Foreskin keratinocyte (primary cell): ENCODE measurements around a stretch of chr17.

DNA sequence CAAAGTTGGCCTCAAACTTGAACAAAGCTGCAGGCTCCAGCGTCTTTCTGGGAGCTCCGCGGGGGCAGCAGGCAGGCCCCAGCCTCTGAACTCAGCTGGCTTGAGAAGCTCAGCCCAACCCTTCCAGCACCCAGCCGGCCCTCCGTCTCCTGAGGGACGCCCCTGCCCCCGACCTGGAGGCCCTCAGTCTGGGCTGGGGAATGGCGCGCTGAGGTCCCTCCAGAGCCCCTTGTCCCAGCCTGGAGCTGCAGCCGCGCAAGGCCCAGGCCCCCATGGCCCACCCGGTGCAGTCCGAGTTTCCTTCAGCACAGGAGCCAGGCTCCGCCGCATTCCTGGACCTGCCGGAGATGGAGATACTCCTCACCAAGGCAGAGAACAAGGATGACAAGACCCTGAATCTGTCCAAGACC, 273 bp downstream of the TRARG1 start:
- RAMPAGE, total RNA = no peak

GRCh38 chr17:1324109-1324738, 44.8 kb downstream of the TRARG1 start:
- RAMPAGE, total RNA = no peak

GRCh38 chr17:1485658-1485899, 6.9 kb downstream of the MYO1C start:
- RAMPAGE, total RNA = no peak

- RAMPAGE, total RNA = no peak
Measured at GRCh38 chr17:1488936-1489410, 3.5 kb downstream of the MYO1C start.

DNA sequence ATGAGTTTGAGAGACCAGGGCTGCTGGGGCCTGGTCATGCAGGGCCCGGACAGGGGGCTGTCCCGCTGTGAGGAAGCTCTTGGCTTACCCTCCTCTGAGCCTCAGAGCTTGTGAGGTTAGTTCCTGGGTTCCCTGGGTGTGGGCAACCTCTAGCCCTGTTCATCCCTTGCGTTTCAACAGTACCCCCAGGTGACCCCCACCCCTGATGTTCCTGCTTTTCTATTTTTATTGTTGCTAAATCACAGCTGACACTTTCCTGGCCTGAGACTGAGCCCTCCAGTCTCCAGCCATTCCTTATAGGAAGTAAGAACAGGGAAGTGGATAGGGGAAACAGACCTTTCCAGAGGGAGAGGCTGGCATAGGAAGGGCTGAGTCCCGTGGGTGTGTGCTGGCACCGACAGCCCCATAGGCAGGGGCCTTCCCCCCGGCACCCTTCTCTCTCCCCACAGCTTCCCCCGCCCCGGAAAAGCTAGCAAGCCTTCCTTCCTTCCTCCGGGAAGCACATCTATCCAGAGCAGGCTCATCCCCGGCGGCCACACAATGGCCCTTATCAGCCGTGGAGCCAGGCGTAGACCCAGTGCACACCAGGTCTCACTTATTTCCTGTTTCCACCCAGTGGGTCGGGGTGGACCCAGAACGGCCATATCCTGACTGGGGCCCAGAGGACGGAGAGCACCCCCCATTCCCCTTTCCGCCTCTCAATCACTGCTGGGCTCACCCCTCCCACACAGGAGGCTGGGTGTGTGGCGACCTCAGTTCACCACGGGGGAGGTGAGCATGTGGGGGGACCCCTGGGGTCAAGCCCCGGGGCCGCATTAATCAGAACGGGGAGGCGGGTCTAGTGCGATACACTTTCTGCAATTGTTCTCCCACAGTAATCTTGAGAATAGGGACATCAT, 801 bp upstream of the MYO1C start:
- RAMPAGE, total RNA = no peak

GRCh38 chr17:1507854-1508384, 8.5 kb downstream of the INPP5K start:
- RAMPAGE, total RNA = no peak

DNA sequence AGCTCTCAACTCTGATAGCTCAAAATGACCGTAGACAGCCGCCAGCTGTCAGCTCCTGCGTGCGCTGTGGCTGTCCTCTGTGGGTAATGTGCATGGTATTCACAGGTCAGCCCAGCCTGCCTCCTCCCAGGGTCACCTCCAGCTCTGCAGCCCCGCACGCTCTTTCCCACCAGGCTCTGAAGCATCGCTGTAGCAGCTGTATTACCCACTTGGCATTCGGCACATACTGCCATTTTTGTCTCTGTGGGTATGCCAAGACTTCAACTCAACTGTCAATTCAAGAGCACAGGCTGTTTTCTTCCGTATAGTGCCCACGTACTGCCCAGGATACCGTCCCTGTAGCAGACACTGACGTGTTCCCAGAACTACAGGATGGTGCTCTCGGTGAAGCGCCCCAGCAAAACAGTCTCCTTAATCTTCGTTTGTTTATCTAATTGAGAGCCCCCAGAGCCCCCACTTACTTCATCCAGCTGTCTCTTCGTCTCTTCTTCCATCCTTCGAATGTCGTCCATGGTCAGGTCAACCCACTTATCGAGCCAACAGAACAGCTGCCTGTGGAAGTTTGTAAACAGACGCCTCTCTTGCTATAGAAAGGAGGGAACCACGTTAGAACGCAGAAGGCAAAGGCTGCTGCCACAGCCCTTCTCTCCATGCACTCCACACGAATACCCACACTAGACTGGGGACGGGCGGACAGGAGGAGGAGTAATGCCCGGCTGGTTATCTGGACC, 17.4 kb upstream of the INPP5K start:
- RAMPAGE, total RNA = no peak

DNA sequence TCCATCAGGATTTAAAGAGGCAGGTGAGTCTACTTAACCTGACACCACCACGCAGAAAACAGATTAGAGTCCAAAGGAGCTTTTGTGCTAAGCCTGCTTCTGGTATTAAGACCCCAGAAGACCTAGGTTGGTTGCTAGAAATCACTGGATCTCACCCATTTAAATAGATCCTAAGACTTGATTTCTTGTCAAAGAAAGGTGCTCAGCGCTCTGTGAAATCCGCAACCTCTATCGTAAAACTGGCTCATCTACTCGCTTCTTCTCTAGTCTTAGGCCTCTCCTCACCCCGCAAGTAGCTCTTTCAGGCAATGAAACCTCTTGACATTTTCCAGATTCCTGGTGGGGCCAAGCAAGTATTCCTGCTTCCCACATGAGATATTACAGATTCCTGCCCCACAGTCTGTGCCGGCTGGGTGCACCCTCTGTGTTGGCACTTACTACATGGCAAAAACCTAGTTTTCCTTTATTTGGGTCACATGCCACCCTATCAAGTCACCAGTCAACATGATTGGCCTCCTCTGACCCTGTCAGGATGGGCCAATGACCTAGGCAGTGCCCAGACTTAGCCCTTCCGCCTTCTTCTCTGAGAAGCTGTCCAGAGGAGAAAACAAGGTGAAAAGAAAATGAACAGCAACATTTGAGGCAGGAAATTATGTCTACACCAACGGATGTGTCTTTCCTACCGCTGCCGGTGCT, 8.9 kb downstream of the PITPNA start:
- RAMPAGE, total RNA = no peak

DNA sequence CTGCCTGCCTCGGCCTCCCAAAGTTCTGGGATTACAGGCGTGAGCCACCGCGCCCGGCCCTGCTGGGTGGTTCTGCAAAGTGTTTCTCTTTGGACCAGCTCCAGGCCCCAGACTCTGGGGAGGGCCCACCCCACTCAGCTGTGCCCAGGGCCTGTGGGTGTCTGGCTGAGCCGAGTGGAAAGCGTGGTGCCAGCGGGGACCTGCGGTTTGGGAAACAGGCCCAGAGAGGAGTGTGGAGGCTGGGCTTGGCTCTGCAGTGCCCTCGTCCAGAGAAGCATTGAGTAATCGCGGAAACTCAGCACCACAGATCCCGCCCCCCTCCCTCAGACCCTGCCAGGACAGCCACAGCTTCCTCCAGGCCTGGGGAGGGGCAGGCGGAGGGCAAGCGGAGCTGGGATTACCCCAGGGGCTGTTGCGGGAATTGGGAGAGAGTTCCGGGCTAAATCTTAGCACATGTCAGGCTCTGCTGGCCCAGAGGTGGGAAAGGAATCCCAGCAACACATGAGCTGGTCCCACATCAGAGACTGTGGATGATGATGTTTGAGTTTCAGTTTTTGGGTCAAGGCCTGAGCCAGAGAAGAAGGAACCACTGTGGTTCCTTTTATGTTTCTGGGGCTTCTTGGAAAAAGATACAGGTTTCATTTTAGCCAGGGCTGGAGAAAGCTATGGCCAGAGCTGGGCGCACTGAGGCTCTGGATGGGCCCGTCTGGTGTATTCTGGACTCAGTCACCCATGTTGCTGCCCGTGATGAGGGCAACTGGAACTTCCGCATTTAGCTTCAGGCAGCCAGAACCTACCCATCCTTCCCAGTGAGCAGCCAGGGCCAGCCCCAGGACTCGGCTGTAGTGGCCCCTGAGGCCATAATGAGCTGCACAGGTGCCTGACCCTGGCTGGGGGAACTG, 14.8 kb upstream of the PITPNA start:
- RAMPAGE, total RNA = no peak

GRCh38 chr17:1589922-1591116, 27.7 kb upstream of the PITPNA start:
- RAMPAGE, total RNA = no peak

DNA sequence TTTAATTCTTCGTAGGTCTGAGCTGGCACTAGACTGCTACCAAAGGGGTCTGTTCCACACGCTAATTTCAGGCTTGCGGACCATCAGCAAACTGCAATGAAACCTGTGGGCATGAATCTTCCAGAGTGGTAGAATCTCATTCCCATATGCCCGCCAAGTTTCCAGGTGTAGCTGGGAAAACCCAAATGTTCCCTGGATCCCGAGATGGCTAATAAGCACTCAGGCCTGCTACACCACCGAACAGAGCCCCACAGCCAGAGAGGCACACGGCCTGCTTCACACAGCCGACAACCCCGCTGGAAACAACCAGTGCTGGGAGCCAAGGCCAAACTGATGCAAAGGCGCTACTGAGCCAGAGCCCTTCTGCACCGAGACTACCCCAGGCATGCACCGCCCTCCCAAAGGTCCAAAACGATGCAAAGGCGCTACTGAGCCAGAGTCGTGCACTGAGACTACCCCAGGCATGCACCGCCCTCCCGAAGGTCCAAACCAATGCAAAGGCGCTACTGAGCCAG, 27.4 kb downstream of the SLC43A2 start:
- RAMPAGE, total RNA = no peak

DNA sequence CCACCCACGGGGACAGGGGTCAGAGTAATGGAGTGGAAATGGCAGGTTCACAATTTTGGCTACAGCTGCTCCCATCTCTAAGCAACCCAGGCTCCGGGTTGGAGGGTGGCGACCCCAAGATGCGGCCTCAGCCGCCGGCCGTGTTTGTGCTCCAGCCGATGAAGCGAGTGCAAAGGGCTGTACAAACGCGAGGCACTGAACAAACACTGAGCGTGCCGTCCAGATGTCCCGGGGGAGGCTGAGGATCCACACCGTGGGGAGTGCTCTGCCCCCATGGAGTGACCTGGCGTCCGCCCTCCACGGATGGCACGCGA, 22.2 kb downstream of the SLC43A2 start:
- RAMPAGE, total RNA = no peak

DNA sequence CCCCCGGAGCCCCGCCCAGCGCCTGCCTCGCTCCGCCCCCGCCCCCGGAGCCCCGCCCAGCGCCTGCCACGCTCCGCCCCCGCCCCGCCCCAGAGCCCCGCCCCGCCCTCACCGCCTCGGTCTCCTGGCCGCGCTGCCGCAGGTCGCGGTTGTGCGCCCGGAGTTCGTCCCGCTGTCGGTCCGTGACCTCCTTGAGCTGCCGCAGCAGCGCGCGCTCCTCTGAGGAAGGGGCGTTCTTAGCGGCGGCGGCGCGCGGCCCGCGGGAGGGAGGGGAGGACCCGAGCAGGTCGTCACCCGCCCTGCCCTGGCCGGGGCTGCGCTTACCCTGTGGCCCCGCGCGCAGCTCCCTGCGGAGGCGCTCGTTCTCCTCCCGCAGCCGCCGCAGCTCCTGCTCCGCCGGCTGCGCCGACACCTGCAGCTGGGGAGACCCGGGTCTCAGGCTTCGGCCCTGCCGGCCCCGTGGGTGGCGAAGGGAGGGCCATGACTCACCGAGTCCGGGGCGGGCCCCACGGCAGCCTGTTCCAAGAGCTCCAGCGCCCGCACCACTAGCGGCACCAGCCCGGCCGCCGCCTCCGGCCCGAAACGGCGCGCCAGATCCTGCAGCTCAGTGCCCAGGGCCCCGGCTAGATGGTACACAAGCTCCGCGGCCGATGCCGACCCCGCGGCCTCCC, 443 bp downstream of the RILP start:
- RAMPAGE, total RNA = no peak

GRCh38 chr17:1810647-1811147, 19.0 kb downstream of the SMYD4 start:
- RAMPAGE, total RNA = no peak

- RAMPAGE, total RNA = no peak
Measured at GRCh38 chr17:1997122-1997628, 28.0 kb downstream of the RTN4RL1 start.

- RAMPAGE, total RNA = no peak
Measured at GRCh38 chr17:2024125-2024745, 899 bp downstream of the RTN4RL1 start.

DNA sequence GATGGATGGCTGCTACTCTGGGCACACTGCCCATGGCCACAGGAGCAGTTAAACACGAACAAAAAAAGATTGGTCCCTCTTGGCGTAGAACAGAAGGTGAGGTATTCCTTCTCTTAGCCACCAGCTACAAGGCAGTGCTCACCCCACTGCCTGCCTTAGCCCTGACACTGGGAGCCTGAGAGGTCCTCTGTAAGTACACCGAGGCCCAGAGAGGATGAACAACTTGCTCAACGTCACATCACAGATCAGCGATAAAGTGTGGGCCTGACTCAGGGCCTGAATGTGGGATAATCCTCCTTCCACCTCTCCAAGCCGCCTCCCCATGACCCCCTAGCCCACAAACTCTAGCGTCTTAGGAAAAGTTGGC, 2.3 kb upstream of the DPH1 start:
- RAMPAGE, total RNA = no peak

GRCh38 chr17:2063104-2063813, 8.4 kb downstream of the HIC1 start:
- RAMPAGE, total RNA = no peak

DNA sequence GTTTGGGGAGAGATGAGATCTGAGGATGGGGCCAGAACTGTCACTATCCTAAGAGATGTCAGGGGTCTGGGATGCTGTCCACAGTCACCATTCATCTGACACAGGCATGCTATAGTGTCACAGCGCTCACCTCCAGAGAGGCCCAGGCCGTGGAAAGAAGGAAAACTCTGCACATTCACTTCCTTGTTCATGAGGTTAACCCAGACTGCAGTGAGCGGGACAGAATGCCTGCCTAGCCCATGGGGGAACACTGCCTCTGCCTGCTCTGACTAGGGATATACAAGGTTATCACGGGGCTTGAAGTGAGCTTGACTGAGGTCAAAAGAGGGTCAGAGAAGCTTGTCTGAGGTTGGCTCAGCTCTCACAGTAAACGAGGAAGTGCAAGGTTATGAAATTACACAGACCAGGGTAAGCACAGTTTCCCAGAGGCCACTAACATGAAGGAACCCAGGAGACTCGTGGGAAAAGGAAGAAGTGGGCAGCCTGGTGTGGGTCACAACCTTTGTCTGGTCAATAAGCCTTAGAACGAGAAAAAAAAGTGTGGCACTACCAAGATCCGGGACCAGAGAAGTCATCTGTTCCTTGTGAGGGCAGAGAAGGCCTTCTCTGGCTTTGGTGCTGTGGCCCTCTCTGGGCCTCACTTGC, 28.7 kb downstream of the HIC1 start:
- RAMPAGE, total RNA = no peak

- RAMPAGE, total RNA = no peak
Measured at GRCh38 chr17:2084116-2084905, 29.4 kb downstream of the HIC1 start.